Fibroblast of villous mesenchyme (primary cell): ENCODE measurements around a stretch of chr9.

- CAGE, long polyA plus RNA, result no peak
Observed at GRCh38 chr9:96818129-96818724, 36.1 kb downstream of the ZNF782 start.

GRCh38 chr9:97046073-97046854, 7.3 kb upstream of the CTSV start:
- CAGE, long polyA plus RNA, result no peak

- CAGE, long polyA plus RNA, result no peak
Observed at GRCh38 chr9:97222086-97222958, 85.1 kb upstream of the CCDC180 start.

DNA sequence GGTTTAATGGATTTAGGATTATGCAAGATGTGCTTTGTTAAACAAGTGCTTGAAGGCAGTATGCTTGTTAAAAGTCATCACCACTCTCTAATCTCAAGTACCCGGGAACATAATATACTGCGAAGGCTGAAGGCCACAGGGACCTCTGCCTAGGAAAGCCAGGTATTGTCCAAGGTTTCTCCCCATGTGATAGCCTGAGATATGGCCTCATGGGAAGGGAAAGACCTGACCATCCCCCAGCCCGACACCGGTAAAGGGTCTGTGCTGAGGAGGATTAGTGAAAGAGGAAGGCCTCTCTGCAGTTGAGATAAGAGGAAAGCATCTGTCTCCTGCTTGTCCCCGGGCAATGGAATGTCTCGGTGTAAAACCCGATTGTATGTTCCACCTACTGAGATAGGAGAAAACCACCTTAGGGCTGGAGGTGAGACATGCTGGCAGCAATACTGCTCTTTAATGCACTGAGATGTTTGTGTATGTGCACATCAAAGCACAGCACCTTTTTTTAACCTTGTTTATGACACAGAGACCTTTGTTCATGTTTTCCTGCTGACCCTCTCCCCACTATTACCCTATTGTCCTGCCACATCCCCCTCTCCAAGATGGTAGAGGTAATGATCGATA, 75.0 kb upstream of the CCDC180 start:
- CAGE, long polyA plus RNA, result no peak

DNA sequence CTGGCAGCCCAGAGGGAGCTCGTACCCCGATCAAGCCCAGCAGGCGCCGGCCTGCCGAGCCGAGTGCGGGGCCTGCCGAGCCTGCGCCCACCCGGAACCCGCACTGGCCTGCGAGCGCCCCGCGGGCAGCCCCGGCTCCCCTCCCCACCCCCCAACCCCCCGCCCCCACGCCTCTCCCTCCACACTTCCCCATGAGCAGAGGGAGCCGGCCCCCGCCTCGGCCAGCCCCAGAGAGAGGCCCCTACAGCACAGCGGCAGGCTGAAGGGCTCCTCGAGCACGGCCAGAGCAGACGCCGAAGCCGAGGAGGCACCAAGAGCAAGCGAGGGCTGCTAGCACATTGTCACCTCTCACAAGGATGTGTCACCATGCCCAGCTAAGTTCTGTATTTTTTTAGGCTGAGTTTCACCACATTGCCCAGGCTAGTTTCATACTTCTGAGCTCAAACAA, 36.1 kb upstream of the CCDC180 start:
- CAGE, long polyA plus RNA, result no peak

GRCh38 chr9:97524018-97524578, 22.6 kb downstream of the TMOD1 start:
- CAGE, long polyA plus RNA, result no peak

DNA sequence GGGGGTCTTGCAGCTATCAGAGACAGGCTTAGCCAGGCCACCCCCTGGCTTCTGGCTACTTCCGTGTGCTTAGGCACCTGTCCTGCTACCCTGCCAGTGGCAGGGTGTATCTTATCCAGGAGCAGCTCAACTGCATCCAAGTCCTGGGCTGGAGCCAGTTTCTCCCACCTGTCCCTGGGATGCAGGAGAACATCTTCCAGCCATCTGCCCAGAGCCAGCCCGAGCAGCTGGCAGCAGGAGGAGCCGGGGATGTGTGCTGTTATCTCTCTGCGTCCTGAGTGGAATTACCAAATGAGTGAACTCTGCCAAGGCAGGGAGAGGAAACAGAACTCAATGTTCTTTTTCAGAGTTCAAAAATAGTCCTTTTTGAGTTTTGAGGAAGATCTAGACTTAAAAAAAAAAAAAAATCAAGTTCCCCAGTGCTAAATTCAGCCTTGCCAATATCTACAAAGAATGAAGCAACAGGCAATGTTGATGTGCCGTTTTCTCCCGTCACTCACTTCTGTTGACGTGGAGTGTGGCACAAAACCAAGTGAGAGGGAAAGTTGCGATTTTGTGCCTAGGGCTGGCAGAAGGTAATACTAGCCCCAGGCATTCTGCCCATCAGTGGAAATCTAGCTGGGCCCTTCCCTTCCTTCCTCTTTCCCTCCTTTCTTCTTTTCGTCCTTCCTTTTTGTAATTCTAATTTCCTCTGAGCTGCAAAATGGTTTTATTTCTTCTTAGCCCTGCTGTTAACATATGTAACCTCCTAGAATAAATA, 56.2 kb downstream of the TMOD1 start:
- CAGE, long polyA plus RNA, result no peak

DNA sequence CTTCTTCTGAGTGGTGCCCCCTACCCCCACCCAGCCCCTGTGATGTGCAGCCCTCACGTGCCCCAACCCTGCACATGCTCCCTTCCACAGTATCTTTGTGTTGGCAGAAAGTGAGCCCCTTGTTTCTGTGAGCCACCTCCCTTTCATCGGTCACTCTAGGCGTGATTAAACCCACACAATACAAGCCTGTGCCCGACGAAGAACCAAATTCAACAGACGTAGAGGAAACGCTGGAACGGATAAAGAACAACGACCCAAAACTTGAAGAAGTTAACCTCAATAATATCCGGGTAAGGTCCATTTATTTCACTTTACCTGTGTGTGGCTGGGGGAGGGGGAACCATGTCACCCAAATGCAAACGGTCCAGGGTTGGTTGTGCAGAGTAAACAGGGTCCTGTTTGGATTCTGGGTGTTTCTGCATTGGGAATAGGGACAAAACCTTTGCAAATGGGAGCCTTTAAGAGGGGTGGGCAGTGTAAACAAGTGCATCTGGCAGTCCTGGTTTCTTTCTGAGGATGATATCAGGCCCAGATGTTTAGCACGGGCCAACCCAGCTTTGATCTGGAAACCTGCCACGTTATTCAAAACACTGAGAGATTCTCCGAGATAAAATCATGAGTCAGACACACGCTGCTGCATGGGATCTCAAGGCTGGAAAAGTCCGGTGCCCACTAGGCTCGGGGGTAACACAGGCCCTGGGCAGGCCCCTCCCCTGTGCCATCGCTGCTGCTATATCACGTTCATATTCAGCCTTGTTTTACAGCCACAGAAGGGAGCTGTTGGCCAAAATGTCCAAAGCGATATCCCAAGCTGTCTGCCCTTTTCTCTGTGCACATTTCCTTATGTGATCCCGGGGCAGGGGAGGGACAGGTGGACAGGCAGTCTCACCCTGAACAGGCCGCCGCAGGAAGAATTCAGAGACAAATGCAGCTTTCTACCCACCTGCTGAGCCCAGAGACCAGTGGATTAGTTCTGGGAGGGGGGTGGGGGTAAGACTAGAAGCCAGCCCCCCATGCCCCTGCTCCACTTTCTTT, 62.7 kb downstream of the TMOD1 start:
- CAGE, long polyA plus RNA, result no peak

GRCh38 chr9:97662701-97663292, 29.2 kb downstream of the NCBP1 start:
- CAGE, long polyA plus RNA, result no peak

- CAGE, long polyA plus RNA, result no peak
Observed at GRCh38 chr9:97704375-97704604, 7.2 kb upstream of the XPA start.

- CAGE, long polyA plus RNA, result no peak
Observed at GRCh38 chr9:97760824-97761700, 63.9 kb upstream of the XPA start.

GRCh38 chr9:97802160-97802788, 50.8 kb upstream of the FOXE1 start:
- CAGE, long polyA plus RNA, result no peak

DNA sequence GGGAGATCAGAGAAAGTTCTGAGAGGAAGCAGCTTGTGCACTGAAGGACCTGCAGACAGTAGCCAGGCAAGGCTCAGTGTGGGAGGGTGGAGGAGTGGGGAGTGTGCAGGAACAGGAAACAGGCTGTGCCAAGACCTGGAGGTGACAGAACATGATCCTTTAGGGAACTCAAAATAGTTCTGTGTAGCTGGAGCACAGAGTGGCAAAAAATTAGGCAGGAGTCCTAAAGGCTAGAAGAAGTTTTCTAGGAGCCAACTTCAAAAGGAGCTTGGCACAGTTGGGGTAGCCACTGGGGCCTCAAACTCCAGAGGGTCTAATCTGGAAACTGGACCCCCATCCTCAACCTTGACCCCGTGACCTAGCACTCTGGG, 19.1 kb upstream of the NANS start:
- CAGE, long polyA plus RNA, result no peak

DNA sequence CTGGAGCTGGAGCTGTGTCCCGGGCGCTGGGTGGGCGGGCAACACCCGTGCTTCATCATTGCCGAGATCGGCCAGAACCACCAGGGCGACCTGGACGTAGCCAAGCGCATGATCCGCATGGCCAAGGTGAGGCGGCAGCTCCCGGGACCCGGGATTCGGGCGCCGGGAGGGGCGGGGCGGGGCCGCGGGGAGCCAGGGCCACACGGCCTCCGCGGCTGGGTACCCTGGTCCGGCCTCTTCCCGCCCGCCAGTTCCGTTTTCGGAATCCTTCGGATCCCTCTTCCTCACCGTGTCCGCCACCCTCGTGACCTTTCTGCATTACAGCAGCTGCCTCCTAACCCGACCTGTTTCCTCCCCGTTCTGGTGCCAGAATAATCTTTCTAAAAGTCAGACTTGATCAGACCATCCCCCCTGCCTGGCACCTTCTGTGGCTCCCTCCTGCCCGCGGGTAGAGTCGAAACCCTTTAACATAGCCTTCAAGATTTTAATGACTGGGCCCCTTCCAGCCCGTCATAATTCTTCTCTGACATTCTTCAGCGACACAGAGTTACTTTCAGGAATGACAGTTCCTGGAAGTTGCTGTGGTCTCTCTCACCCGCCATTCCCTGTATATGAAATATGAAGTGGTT, 397 bp downstream of the NANS start:
- CAGE, long polyA plus RNA, result no peak

DNA sequence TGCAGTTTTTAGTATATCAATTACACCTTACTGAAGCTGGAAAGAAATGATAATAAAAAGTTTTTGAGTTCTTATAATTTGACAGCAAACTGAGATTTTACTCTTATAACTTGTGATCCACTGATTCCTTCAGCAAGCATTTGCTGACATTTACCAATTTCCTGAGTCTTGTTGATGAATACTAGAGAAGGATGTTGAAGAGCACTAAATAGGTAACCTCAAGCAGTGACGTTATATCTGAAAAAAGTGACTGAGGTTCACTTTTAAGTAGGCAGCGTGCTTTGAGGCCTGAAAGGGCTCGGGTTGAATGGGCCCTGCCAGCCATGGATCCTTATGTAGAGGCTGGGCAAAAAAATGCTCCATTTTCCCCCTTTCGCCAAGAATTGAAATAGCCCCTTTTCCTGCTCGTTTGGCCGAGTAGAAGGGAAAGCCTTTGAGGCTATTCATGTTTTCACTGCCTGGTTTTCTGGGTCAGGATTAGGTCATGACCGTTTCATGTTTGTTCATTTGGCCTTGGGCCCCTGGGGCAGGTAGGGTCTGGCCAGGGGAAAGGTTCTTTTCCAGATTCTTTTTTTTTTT, 19.4 kb downstream of the NANS start:
- CAGE, long polyA plus RNA, result no peak

GRCh38 chr9:98120622-98121054, 1.6 kb upstream of the TRIM14 start:
- CAGE, long polyA plus RNA, result no peak

DNA sequence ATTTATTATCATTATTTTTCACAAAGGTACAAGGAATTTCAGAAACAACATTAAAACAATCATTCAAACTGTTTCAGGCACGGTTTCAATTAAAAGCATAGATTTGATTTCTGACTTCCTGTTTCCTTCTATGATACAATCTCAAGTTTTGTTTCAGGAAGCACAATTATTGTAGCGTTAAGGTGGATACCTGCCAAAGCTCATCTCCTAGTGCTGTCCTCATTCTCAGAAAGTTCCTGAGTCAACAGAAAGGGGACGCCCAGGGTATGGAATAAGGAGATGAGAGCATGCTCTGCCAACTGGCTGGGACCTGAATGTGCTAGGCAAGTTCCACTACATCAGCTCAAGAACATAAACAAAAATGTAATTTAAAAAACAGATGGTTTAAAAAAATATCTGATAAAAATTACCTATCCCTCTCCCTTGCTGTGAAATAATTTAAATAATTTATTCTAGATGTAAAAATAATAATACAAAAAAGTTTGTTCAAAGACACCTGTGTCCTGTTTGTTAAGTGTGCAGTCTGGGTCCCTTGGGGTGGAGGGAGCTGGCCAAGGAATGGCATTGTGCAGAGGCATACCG, 2.1 kb upstream of the TRIM14 start:
- CAGE, long polyA plus RNA, result no peak

DNA sequence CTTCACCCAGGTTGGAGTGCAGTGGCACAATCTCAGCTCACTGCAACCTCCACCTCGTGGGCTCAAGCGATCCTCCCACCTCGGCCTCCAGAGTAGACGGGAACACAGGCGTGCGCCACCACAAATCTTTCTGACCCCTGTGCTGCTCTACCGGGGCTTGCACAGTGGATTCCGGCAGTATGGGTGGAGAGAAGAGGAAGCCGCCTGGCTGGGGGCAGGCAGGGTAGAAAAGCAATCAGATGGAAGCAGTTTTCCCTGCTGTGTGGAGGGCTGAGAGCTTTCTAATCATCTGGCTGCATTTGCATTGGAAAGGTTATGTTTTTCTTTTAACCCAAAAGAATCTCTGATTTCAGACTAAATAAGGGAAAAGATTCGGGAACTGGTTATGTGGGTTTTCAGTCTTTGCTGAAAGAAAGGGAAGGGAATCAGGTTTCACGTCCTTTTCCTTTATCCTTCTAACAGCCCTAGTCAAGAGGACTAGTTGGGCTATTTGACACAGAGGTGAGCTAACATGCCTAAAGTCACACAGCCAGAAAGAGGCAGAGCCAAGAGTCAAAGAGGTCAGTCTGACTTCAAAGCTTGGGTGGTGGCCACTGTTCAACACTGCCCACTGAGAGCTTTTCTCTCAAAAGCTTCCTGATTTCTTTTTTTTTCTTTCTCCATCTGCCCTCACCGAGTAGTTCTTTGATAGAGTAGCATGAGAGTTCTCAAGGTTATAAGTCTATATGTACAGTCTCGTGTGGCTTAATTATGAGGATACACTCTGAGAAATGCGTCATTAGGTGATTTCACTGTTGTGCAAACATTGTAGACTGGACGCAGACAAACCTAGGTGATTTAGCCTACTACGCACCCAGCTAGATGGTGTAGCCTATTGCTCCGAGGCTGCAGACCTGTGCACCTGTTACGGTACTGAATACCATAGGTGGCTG, 26.6 kb upstream of the CORO2A start:
- CAGE, long polyA plus RNA, result no peak

GRCh38 chr9:98225127-98225766, 30.2 kb downstream of the TBC1D2 start:
- CAGE, long polyA plus RNA, result no peak

DNA sequence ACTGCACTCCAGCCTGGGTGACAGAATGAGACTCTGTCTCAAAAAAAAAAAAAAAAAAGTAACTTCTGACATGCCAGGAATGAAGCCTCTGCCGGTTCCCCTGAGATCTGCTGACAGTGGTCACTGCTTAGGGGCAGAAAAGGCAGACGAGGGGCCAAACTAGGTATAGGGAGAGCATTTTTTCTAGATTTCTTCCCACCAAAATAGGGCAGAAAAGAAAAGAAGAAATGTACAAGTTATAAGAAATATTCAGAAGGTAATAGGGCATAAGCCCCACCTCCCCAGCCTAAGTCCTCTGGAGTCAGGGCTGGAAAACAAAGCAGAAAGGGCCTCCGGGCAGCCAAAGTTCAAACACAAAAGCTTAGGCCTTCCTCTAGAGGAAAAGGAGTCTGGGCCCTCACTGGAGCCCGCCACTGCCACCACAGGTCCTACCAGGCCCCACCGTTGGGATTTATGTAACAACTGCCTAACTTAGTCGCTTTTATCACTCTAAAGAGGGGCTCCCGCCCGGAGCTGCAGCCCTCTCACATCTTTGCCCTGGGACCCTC, 27.6 kb downstream of the TBC1D2 start:
- CAGE, long polyA plus RNA, result no peak